Paraaortic lymph node (tissue), 1 donor: ENCODE measurements around a stretch of chr7.

- PRO-cap, result no peak
These were observed 1.1 kb upstream of the CDK13 start for GRCh38 chr7:39948960-39949303.

DNA sequence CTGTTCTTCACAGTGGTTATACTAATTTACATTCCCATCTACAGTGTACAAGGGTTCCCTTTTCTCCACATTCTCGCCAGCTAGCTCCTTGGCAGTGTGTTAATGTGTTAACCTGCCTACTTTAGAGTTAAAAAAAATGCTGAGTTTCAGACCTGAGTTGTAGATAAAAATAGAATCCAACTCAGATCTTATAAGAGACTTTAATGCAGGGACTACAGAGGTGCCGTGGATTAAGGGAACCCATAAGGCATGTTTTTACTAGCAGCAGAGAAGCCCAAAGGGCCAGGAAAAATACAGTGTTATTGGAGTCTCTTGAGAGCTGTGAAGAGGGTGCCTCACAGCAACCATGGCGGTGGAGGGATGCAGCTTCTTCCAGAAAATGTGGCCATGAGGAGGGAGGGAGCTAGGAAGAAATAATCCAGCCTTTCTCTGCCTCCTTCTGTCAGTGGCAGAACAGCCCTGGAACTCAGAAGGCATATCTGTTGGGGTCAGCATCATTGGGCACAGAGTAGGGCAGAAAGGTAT, 35.6 kb downstream of the CDK13 start:
- PRO-cap, result no peak

GRCh38 chr7:40742266-40742794, 607.5 kb downstream of the SUGCT start:
- PRO-cap, result no peak

GRCh38 chr7:41689184-41690436, 13.3 kb downstream of the INHBA start:
- PRO-cap, result no peak

- PRO-cap, result no peak
These were observed 56.1 kb upstream of the GLI3 start for GRCh38 chr7:42292881-42293653.

- PRO-cap, result bidirectional peak, plus-strand start at chr7:42493809, minus-strand start at chr7:42493647
These were observed 256.5 kb upstream of the GLI3 start for GRCh38 chr7:42493333-42494073.

GRCh38 chr7:42888559-42889193, 23.2 kb downstream of the C7orf25 start:
- PRO-cap, result unidirectional peak, plus-strand start at chr7:42888805

DNA sequence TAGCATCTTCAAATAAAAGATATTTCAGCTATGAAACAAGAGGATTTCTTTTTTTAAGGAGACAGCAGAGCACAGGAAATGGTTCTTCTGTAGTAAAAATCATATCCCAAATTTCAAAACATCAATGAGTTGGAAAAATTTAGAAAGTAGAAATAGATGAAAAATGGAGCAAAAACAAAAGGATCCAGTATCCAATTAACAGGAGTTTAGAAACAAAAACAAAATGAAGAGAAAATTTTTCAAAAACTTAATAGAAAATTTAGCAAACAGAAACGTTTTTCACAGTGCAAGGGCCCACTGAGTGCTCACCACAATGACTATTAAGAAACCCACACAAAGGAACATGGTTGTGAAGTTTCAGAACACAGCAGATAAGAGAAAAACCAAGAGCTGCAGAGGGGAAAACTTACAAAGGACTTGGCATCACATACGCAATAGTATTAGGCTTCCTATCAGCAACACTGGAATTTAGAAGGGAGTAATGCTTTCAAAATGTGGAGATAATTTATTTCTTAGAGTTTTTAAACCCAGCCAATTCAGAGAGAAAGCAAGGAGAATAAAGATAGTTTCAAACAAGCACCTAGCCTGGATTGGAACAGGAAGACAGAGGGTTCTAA, 1.6 kb upstream of the C7orf25 start:
- PRO-cap, result no peak

- PRO-cap, result no peak
These were observed 293 bp downstream of the PSMA2 start for GRCh38 chr7:42931780-42931982.

GRCh38 chr7:43076433-43076959, 36.0 kb upstream of the HECW1 start:
- PRO-cap, result no peak

- PRO-cap, result unidirectional peak, plus-strand start at chr7:43650587; bidirectional peak, plus-strand start at chr7:43650873, minus-strand start at chr7:43650689; unidirectional peak, minus-strand start at chr7:43650900
These were observed 67.6 kb downstream of the STK17A start for GRCh38 chr7:43650361-43651000.

GRCh38 chr7:43663095-43663664, 66.1 kb downstream of the COA1 start:
- PRO-cap, result no peak

DNA sequence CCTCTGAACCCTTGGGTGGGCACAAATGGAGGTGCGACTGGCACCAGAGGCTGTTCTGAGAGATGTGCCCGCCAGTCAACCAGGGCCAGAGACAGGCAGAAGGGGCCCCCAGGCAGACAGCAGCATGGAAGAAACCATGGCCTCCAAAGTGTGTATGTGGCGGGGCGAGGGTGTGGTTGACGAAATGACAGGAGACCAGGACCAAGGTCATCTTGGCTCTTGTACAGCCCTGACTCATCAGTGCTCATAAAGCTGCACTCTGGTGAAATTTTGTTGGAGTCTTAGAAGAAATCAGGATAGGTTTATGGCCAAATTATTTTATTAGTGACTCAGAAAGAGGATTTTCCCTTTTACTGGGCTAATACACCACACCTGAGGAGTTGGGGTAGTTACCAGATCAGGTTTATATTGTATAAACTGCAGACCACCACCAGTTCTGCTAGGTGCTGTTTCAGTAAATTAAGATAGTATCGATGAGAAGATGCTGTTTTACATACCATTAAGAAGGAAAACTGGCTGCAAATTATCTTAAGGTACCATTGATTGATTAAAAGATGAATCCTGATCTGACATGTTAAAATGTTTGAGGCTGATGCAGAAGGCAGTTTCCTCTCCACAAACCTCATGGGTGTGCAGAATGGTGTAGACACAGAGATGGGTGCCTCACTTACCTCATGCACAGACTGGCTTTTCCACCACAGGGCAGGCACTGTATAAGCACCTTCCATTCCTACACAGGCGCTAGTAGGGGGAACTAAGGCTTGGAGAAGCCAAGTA, 4.2 kb upstream of the MRPS24 start:
- PRO-cap, result no peak

GRCh38 chr7:43975038-43975290, 22.7 kb upstream of the SPDYE1 start:
- PRO-cap, result no peak

GRCh38 chr7:44018674-44019631, 21.3 kb downstream of the SPDYE1 start:
- PRO-cap, result bidirectional peak, plus-strand start at chr7:44019381, minus-strand start at chr7:44019149

DNA sequence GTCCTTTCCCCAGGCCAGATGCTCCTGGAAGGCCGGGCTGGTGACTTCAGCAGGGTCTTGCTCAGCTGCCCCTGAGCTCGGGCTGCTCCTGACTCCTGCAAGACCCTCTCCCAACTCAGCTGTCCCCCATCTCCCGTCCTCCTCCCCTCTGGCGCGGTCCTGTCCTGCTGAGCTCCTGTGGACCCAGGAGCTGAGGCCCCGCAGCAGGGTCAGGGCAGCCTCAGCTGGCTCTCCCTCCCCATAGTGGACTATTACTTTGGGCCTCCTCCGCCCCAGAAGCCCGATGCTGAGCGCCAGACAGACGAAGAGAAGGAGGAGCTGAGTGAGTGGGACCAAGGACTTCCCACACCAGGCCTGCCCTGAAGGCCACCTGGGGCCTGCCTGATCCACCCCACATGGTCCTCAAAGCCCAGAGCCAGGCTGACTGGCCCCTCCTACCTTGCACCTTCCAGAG, 4.5 kb downstream of the AEBP1 start:
- PRO-cap, result no peak

- PRO-cap, result no peak
These were observed 8.6 kb downstream of the AEBP1 start for GRCh38 chr7:44112686-44113164.

GRCh38 chr7:44258918-44260055, 58.5 kb downstream of the YKT6 start:
- PRO-cap, result no peak

GRCh38 chr7:44276013-44276499, 49.3 kb downstream of the CAMK2B start:
- PRO-cap, result no peak

GRCh38 chr7:44323850-44324590, 1.4 kb downstream of the CAMK2B start:
- PRO-cap, result no peak